Ileum (tissue), 1 donor: ENCODE measurements around a stretch of chr14.

DNA sequence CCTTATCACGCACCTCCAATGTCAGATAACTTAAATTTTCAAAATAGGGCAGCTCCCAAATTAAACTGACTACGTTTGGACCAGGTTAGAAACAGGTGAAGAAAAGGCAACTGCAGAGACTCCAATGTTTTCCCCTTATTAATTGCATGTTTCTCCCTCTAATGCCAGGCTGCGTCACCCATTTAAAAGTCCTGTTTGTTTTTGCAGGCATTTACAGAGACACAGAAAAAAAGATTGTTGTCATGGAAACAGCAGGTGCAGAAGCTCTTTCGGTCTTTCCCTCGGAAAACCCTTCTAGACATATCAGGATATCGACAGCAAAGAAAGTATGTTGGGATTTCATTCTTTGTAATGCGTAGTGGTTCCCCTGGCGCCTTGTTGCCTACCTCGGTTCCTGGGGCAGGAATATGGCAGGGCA lies 132.7 kb downstream of the GCH1 start:
- PRO-cap: no peak

- PRO-cap: no peak
Measured at GRCh38 chr14:54772949-54773996, 129.4 kb downstream of the GCH1 start.

- PRO-cap: no peak
Measured at GRCh38 chr14:55058812-55059518, 7.5 kb downstream of the MAPK1IP1L start.

GRCh38 chr14:55060622-55061249 lies 9.3 kb downstream of the MAPK1IP1L start:
- PRO-cap: no peak

DNA sequence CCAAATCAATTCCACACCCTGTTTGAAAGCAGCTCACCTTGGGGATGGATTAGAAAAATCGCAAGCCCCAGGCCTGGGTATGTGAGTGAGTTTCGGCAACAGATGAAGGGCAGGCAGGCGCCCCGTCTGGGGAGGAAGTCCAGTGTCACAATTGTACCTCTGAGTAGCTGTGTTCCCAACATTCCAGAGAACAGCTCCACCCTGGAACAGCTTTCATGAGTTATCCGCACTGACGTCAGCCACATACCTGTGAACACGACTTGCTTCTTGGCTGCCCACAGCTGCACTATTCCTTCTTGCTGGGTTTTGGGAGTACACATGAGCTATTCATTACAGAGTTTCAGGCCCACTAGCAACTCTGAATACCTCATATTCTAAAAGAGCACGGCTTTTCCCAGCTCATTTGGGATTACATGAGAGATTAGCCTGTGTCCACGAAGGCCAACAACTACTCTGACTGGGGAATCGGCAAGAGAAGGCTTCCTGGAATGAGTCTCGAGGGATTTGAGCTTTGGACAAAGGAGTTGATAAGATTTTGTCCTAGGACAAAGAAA lies 26.2 kb downstream of the MAPK1IP1L start:
- PRO-cap: bidirectional peak, plus-strand start at position 256 of the sequence, minus-strand start at position 128 of the sequence

- PRO-cap: bidirectional peak, plus-strand start at chr14:55103384, minus-strand start at chr14:55103329
Measured at GRCh38 chr14:55102715-55103656, 26.1 kb upstream of the LGALS3 start.

- PRO-cap: no peak
Measured at GRCh38 chr14:55117641-55118352, 11.3 kb upstream of the LGALS3 start.

GRCh38 chr14:55277275-55278426 lies 6.4 kb downstream of the FBXO34 start:
- PRO-cap: no peak

DNA sequence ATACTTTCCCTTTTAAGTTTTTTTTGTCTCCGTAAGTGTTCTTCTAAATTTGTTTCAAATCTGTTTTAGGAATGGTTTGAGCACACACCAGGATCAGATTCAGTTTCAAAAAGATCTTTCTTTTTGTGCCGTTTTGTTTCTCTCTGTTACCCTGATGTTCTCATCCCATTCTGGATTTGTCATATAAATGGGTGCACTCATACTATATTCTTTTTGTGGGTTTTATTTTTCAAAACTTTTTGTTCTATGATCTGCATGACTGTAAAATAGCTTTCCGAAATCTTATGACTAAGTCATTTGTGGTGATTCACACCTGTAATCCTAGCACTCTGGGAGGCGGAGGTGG lies 59.0 kb downstream of the FBXO34 start:
- PRO-cap: no peak

DNA sequence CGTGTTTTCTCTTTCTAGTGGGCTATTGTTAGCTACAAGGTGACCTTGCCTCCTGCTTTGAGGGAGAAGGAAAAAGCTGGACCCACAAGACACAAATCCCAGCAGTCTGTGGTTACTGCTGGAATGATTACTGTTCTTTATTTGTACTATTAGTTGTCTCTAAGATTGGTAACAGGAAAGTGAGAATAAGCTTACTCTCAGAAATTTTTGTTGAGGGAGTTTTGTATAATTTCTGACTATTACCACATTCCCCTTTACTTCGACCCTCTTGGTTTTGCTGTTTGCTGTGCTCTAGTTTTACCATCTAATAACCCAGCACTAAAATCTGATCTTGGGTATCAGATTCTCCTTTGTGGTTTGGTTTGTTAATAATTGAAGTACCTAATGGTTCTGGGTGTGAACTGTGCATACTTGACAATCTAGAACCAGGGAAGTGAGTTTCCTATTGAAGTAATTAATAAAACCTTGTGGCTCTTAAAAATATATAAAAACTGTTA lies 61.9 kb downstream of the FBXO34 start:
- PRO-cap: no peak

GRCh38 chr14:55454303-55454851 lies 14.0 kb upstream of the TBPL2 start:
- PRO-cap: no peak

GRCh38 chr14:55634199-55634855 lies 54.3 kb downstream of the KTN1 start:
- PRO-cap: no peak

- PRO-cap: no peak
Measured at GRCh38 chr14:55637050-55637607, 57.1 kb downstream of the KTN1 start.

DNA sequence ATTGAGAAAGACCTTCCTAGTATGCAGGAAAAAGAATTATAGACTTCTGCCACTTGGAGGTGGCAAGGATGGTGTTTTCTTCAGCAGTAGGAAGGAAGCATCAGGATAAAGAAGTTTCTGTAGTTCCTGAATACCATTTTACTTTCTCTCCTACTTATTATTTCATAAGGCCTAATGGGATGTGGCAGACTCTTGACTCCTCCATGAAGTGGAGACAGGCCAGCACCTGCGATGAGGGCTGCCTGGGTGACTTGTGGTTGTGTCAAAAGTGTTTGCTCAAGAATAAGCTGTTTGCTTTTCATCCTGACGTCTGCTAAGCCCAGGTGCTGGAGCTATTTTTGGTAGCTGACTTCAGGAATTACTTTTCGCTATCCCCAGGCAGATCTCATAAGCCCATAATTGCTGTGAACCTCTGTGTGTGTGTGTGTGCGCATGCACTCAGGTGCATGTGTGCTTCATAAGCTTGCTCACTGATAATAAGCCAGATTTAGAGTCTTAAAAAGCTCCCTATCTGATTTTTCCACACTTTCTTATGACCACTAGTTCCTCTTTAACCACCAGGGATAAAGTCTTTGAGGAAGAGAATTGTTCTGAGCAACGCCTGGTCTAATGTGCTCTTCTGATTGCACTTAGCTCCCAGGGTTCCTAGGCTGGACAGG lies 126.0 kb downstream of the KTN1 start:
- PRO-cap: no peak

DNA sequence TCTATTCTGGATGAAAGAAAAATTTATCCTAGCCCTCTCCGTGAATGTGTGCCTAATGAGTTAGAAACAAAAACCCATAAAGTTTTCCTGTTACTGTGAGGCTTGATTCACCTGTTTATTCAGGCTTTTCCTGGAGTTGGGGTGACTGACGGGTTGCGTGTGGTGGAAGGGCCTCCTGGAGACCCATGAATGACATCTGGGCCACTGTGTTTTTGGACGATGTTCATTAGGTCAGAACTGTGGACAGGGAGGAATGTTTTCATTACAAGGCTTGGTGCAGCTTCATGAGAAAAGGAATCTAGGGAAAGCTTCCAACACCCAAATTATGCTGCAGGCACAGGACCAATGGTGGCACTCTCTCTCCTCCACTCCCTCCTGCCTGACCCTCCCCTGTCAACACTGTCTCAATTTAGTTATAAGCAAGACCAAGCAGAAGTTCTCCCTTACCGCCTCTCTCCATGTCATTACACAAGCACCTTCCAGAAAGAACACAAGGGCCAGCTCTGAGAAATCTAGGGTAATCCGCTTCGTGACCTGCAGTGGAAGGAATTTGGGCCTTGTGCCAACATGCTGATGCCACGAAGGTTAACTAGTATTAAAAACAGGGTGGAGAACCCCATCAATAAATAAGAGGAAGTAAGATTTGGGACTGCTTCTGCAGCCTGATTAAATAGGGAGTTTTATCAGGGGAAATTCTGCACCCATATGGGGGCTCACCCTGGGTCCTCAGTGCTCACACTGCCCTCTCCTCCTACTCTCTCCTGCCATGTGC lies 200.2 kb downstream of the KTN1 start:
- PRO-cap: no peak

DNA sequence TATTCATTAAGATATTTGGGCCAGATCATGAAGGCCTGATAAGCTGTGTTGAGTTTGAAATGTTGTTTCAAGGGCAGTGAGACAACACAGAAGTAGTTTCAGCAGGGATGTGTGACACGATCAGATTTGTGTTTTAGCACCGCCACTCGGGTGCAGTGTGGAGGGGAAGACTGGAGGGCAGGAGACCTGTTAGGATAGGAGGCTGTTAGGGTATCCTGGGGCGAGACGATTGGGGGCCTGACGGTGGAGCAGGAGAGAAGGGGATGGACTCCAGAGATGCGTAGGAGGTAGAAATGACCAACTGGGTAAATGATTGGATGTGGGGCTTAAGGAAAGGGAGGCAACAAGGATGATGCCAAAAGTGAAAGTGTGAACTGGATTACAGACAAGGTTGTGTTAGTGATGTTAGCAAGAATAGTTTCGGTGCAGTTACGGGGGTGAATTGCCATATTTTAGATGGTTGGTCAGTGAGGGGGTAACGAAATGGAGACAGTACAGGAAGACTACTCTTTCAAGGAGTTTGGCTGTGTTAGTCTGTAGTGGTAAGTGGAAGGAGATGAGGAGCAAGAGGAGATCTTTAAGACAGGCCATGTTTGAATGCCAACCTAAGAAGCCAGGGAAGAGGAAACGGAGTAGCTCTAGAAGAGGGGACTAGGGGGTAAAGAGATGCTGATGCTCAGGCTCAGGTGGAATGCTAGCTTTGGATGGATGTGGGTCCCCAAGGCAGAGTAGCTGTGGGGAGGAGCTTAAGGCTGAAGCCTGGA lies 122.0 kb downstream of the PELI2 start:
- PRO-cap: no peak

DNA sequence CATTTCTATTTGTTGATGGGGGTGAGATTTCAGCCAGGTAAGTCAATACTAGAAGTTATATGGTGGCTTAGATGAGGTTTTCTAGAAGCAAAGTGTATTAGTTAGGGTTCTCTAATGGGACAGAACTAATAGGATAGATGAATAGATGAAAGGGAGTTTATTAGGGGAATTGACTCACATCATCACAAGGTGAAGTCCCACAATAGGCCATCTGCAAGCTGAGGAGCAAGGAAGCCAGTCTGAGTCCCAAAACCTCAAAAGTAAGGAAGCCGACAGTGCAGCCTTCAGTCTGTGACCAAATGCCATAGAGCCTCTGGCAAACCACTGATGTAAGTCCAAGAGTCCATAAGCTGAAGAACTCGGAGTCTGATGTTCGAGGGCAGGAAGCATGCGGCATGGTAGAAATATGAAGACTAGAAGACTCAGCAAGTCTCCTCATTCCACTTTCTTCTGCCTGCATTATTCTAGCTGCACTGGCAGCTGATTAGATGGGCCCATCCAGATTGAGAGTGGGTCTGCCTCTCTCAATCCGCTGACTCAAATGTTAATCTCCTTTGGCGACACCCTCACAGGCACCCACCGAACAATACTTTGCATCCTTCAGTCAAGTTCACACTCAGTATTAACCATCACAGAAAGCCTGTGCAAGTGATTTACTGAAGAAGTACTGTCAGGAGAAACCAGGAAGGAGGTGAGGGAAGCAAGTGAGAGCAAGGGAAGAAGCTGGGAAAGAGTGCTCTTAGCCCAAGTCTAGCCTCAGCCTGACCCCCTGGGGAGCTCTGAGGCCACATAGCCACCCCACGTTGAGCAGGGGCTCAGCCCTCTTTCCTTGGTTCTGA lies 132.2 kb downstream of the PELI2 start:
- PRO-cap: no peak

DNA sequence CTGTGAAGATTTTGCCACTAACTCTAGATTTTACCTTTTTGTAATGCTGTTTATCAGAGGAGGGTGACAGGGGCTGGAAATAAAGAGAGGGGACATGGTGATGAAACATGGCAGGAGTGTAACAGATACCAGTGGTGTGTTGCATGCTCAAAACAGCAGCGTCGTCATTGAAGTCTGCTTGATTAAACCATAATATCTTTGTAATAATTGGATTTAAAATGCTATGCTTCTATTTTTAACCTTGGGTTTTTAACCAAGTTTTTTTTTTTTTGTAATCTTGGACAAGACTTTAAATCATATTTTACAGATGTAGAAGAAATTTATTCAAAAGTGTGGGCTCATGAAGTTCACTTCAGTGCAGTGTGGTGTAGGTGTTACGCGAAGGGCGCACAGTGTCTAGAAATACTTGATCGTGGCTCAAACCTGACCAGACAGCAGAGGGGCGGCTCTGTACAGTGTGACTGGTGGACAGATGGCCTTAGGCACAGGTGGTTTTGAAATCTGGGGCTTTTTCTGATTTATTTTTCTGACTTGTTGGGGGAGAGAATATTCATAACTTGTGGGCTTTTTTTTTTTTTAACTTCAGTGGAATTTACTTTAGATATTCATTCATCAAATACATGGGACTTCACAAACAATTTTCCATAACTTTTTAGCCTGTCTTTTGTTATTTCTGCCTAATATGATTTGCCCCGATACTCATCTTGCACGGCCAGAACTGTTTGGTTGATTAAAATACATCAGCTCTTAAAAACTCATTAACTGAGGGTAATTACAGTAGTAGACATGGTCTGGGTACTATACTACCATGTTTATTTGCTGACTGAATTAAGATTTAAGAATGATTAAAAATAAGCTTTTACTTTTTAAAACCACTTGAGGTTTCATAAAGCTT lies 179.2 kb downstream of the PELI2 start:
- PRO-cap: no peak

DNA sequence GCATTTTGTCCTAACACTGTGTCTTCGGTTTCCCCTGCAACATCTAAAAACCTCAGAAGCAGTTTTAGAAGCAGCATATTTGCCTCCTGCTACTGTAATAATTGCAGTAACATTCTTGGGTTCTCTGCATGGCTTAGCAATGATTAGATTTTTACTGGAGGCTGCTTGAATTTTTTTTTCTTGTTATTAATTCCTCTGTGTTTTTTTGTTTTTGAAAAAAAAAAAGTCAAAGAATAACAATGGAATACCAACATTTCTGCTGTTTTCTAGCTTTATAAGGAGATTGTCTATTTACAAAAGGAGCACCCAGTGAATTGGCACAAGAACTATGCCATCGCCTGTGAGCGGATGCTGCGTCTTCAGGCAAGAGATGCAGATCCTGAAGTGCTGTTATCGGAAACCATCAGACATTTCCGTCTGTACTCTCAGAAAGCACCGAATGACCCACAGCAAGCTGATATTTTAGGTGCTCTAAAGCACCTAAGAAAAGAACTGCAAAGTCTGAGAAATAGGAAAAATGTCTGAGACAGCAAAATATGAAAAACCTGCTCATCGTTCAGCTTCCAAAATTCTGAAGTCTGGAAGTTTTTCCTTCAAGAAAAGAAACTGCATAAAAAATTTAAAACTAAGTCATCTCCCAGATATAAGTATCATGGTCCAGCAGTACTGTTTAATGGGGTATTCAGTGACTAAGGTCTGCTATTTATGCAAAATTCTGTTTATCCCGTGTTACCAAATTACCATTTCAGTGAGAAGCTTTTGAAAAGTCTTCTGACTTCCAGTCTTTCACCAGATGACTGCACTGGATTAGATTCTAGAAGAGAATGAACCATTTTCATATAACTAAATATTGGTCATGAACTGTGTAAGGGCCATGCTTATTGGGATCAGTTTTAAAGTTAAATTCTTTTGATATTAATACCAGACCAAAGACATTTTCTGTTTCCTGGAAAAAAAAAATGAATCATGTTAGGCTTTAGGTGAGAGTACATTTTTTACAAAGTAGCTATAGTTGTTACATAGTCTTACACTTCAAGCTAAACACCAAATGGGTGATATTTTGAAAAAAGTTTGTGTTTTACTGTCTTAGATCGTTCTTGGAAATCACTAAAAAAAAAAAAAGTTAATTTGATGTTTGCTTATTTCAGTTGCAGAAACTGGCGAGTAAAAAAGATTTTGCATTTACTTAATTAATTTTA lies 67.8 kb downstream of the TMEM260 start:
- PRO-cap: no peak

GRCh38 chr14:56648491-56649030 lies 69.0 kb downstream of the TMEM260 start:
- PRO-cap: no peak